Metastatic Liver Carcinoma in the Lung (tissue), 2 donors: ENCODE measurements around the genes FAM20A and KCNJ2.

- PRO-cap, 2 experiments, result peak in 1 of 2 experiments; most common plus-strand start chr17:68381419 (in 1); most common minus-strand start chr17:68381222 (in 1)
These were observed 76.3 kb downstream of the WIPI1 start for GRCh38 chr17:68380954-68381503.

DNA sequence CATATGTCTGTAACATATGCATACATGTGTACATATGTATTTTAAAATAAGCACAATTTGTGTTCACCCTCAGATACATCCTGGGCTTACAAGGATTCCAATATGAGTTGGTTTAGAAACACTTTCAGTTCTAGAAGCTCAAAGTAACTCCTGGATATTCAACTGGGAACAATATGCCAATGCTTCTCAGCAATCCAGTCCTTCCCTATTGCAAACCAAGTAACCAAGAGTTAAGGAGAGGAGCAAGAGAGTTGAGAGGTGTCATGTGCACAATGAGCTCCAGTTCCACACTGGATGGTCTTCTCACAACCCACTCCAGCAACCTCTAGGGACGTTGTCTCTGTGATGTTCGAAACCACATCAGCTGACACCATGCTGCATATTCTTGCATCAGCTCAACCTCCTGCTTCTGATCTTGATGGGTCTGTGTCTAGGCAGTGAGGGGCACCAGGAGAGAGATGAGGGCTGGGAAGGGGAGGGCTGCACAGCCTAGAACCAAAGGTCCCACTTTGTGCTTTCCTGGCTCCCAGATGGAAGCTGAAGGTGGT is 58.8 kb downstream of the WIPI1 start:
- PRO-cap, 2 experiments, result no peak in any of the 2 experiments

GRCh38 chr17:68437459-68437879 is 19.8 kb downstream of the WIPI1 start:
- PRO-cap, 2 experiments, result peak in 1 of 2 experiments; most common plus-strand start chr17:68437641 (in 1)

DNA sequence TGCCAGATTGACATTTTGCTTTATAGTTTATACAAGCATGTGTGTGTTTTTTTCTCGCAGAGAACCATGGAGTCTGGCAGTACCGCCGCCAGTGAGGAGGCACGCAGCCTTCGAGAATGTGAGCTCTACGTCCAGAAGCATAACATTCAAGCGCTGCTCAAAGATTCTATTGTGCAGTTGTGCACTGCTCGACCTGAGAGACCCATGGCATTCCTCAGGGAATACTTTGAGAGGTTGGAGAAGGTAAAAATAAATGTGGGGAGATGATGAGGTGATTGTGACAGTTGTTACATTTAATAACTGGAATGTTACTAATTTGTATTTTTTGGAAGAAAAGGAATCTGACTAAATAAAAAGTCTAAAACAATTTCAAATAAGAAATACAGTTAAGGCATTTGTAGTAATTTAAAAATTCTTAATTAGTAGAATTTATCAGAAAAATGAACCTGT is 3.1 kb downstream of the PRKAR1A start:
- PRO-cap, 2 experiments, result no peak in any of the 2 experiments

DNA sequence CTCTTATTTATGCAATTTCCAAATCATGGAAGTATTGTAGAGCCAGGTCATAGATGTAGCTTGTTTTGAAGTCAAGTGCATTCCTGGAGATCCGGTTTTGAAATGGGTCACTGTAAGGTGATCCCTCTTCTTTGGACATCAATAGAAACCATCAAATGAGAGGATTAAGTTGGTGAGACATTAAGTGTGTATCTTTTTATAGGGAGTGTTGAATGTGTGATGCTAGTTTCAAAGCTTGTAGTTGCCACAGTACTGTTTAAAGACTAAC is 4.5 kb downstream of the PRKAR1A start:
- PRO-cap, 2 experiments, result no peak in any of the 2 experiments

DNA sequence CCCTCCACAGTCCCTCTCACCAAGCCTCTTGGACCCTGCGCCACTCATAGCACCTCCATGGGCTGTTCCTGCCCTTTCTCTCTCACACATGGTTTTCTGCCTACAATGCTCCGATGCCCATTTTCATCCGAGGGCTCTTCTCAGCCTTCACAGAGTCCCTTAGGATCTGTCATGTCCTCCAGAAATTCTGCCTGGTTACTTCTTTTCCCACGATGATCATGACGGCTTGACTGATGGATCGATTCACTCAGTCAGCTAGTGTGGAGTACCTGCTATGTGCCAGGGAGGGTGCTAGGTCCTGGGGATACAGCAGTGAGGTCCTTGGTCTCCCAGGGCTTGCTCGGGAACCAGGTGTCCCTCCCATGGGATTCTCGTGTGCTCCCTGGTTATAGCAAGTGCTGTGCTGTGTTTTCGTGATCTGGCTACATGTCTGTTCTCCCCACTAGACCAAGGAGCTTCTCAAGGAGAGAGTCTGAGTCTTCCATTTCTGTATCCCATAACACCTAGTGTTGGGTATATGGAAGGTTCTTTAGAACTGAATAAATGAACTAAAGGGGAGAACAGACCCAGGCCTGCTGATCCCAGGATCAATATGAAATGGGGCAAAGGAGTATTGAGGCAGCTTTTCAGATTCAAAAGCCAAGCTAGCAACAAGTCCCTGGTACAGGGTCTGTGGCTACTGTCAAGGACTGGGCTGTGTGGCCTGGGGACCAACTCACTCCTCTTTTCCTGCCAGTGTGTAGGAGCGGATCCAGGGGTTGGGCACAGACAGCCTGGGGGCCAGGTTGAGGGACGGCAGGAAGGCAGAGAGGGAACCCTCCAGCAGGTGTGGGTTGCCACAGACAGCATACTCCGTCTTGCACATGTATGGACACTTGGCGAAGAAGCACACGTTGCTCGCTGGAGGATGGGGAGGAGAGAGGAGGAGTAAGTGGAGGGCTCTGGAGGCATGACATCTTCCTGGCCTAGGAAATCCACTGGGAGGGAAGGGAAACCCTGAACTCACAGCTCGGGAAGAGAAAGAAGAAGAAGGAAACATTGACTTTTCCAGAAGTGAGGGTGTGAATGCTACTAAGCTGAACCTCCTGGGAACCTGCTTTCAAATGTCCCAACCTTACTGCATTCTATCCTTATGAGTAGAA is 29.4 kb downstream of the PRKAR1A start:
- PRO-cap, 2 experiments, result no peak in any of the 2 experiments

DNA sequence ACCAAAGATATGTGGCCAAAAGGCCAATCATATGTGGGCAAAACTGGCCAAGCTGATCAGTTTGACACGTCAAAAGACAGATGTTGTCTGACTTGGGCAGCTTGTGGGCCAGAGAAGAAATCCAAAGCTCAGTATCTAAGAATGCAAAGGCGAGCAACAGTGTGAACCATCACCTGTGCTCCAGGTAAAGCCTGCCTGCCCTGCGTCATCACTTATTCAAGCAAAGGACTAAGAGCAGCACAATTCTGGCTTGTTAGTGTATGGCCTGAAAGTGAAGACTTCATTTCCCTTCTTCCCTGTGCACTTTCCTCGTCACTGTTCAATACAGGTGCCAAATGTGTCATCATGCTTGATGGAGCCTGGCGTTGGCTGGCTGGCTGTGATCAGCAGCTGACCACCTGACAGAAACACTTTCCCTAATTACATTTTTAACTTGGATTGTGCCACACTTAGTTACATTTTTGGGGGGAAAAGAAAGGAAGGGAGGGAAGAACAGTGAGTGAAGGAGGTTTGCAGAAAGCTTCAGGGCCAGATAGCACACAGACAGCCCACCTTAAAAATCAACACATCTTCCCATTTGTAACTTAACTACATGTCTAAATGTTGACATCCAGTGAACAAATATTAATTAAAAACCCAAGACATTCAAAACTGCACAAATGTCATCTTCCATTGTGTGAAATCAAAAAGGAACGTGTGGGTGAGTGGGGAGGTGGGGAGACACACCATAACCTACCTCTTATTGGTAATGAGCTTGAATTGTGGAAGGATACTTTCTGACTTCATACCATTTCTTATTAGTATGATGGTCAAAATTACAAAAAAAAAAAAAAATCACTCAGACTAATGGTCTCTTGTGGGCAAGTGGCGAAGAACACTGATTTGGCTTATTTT is 4.5 kb downstream of the FAM20A start:
- PRO-cap, 2 experiments, result peak in 1 of 2 experiments; most common plus-strand start position 456 of the sequence (in 1); most common minus-strand start position 324 of the sequence (in 1)

DNA sequence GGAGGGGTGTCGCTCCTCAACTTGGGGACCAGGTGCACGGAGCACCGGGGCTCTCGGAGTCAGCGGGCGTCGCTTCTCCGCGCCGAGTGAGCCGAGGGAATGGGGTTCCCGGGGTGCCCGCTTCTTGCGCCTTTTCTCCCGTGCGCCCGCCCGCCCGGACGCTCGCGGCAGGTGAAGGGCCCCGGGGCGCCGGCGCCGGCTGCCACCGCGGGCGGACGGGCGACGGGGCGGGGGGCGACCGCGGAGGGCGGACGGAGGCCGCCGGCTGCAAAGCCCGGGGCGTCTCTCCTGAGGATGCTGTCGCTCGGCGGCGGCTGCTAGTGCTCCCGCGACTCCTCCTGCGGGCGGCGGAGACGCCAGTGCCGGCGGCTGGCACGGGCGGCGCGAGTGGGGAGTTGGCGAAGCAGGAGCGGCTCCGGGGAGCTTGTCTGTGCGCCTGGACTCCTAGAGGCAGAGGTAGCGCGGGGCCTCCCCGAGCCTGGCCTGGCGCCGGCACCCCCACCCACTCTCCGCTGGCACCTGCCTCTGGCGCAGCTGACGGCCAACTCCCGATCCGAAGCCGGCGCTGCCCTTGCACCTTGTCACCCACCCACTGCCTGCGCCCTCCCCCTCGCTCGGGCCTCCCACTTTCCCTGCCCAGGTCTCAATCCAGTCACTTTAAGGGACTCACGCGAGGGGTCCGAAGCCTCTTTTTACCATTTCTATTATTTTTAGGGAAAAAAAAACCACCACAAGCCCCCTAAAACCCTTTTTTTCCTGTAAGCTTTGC is at the start of gene FAM20A:
Gene FAM20A (minus strand): TSS at position 547 of the 769 bp plus-strand sequence.
- PRO-cap, 2 experiments, result peak in 2 of 2 experiments; most common plus-strand start position 359 of the sequence (in 1); most common minus-strand start position 290 of the sequence (in 1)

DNA sequence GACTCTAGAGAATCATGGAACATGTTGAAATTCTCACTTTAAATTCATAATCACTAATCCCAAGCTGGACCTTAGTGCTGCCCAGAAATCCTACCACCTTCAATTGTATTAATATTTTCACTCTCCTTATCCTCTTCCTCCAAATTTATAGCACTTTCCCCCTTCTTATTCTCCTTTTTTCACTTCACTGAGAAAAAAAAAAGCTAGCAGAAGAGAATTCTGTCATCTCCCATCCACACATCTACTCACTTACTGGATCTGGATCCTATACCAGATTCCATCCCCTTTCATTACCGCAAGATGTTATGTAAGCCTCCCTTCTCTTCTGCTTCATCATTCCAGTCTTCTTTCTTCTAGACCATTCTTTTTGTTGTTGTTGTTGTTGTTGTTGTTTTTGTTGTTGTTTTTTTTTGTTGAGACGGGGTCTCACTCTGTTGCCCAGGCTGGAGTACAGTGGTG is 131.2 kb downstream of the ABCA8 start:
- PRO-cap, 2 experiments, result no peak in any of the 2 experiments

DNA sequence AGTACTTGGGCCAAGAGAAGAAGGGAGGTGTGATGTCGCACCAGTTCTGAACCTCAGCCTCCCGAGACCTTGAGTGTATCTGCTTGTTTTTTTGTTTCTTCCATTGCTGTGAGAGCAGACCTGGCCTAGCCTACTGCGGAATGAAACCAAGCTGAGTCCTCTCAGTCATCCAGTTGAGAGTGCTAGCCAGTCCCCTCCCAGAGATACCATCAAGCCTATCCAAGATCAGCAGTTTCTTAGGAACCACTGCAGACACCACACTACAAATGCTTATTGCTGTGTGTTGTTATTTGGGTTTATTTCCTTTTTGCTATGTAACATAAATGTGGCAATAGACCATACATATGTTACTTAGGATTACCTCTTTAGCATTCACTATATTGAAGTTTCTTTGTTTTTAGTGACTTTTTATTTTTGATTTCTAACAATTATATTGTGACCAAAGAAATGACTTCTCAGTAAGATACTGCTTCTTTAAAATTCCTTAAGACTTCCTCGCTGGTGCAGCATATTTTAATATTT is 4.2 kb downstream of the ABCA8 start:
- PRO-cap, 2 experiments, result no peak in any of the 2 experiments

GRCh38 chr17:69018234-69018619 is 42.5 kb downstream of the ABCA9 start:
- PRO-cap, 2 experiments, result no peak in any of the 2 experiments

DNA sequence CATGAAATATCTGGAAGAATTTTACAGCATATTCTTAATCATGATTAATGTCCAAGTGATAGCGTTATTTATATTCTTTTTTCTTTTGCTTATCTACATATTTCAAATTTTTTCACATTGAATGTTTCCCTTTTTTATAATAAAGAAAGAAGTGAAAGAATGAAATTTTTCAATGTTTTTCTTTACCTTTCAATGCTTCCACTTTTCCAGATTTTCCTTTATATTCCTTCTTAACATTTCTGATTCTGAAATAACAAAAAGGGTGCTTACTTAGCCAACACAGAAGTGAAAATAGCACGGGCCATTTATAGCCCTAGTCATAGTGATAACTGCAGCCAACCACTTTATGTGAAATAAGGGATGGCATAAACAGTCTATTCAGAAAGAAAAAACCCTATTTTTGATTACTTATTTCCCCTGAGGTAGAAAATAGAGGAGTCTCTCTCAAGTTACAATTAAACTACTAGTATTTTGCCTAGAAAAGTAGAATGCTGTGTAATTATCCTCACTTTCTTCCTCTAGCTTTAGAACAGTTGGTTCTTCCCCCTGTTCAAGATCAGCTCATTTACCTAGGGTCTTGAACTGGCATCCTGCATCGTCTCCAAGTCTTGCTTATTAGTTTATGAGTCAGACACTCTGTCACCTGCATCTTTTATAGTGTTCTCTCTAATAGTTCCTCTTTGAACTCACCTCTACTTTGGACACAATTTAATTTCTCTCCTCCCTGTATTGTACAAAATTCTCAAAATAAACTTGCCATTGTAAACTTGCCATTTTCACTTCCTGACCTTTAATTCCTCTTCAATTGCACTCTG is 23.8 kb downstream of the ABCA6 start:
- PRO-cap, 2 experiments, result no peak in any of the 2 experiments

GRCh38 chr17:69575360-69575853 is 160.9 kb downstream of the MAP2K6 start:
- PRO-cap, 2 experiments, result no peak in any of the 2 experiments

DNA sequence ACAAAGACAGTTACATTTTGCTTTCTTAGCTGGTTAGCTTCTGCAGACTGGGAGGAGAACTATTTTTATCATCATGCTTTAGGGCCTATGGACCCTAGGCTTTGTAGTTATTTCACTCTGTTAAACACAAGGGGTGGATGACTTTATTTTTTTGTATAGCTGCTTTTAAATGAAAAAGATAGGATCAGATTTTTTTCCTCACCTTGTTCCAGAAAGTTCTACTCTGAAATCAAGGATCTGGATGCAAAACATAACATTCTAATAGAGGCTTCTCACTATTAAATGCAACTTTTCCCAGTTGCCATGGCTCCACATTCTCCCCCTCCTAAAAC is 2.9 kb downstream of the KCNJ16 start:
- PRO-cap, 2 experiments, result no peak in any of the 2 experiments

DNA sequence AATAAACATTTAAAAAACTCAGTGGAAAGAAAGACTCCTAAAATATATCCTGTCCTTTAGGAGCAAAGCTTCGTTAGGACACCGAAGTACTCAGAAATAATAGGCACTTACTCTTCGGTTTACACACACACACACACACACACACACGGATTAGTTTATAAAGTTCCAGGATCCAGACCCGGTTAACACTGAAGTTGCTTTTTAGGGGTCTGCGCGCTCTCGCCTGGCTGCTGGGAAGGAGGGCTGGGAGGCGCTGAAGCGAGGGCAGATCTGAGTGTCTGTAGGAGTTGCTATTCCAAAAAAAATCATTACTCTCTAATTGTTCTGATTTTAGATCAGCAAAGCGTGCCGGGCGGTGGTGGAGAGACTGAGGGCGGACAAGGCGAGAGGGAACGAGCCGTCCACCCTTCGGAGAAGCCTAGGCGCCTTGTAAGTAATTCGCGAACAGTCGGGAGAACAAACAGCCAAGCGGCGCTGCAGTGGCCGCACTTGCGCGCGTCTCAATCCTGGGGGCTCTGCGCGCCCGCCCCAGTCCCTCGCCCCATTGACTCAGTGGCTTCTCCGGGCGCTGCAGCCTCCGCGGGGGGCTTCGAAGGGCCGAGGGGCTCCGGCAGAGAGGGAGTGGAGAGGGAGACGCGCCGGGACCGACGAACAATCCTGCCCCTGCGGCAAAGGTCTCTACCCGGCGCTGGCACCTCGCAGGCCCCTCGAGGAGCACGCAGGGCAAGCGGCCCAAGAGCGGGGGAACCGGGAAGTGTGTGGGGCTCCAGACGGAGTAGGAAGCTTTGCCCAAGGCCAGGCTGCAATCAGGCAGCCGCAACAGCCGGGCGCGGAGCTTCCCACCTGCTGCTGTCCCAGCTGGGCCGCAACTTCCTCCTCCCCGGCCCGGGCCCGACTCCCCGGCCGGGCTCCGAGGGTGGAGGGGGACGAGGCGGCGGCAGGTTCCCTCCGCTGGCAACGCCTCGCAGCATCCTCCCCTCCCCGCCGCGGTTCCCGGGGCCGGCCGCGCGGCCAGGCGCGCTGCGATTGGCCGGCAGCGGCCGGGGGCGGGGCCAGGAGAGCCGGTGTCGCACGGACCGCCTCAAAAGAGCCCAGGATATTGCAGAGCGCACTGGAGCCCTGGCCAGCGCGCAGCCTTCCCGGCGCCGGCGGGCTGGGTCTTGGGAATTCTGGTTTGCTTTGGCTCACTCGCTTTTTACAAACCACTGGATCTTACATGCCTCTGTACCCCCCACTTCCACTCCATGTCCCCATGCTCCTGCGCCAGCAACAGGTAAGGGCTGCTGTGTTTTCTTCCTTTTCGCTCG is at the start of gene KCNJ2:
Gene KCNJ2 (plus strand): TSS at position 1,104 of the 1,307 bp plus-strand sequence.
- PRO-cap, 2 experiments, result peak in 2 of 2 experiments; most common plus-strand start position 1,104 of the sequence (in 2); most common minus-strand start position 898 of the sequence (in 1)

- PRO-cap, 2 experiments, result no peak in any of the 2 experiments
These were observed 119.4 kb downstream of the KCNJ2 start for GRCh38 chr17:70288789-70288988.

DNA sequence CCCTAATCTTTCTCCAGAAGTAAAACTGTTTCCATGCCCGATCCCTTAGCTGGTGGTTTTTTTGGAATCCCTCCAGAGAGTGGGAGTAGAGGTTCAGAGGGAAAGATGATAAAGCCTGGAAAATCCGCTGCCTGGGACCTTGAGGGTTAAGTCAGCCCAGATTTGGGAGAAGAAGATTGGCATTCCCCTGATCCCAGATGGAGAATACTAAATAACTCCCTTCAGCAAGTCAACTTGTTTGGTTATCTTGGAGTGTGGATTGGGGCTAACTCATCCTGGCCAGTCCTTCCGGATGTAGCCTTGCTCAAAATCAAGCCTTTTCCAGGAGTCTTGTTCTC is 71.4 kb downstream of the SOX9 start:
- PRO-cap, 2 experiments, result no peak in any of the 2 experiments

DNA sequence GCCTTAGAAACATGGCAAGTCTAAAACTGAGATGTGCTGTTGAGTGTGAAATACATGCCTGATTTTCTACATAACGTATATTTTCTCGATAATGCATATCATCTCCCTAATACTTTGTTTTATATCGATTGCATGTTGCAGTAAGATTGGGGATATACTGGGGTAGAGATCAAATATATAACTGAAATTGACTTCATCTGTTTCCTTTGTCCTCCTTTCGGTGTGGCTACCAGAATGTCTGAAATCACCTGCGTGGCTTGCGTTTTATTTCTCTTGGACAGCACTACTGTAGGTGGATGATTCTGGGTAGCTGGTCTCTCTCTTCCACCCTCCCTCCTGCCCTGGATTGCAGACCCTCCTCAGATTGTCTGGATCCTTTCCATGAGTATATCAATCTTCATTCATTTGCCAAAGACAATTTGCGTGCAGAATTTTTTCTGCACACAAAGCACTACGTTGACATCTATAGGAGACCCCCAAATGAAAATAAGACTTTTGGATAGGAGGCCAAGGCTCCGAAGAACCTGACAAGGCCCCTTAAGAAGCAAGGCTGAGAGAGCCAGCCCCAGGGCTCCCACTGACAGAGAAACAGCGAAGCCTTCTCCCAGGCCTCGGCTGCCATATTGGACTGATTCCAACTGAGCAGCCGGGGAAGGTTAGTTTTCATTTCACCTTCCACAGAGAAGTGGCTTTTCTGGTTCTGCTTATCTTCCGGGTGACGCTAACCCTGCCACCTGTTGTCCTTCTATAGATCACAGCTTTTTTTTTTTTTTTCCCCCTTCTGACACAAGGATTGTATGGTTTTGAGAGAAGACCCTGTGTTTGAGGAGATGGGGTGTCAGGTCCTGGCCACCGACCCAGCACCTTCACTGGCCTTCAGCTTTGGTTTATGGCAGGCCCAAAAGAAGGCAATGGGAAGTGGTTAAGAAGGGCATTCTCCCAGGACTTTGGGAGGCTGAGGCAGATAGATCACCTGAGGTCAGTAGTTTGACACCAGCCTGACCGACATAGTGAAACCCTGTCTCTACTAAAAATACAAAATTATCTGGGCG is 356.6 kb downstream of the SOX9 start:
- PRO-cap, 2 experiments, result no peak in any of the 2 experiments

GRCh38 chr17:72479127-72479678 is 358.4 kb downstream of the SOX9 start:
- PRO-cap, 2 experiments, result no peak in any of the 2 experiments

- PRO-cap, 2 experiments, result no peak in any of the 2 experiments
These were observed 367.7 kb downstream of the SOX9 start for GRCh38 chr17:72488409-72488949.